Mammary microvascular endothelial cell (primary cell): ENCODE measurements around a stretch of chr13.

DNA sequence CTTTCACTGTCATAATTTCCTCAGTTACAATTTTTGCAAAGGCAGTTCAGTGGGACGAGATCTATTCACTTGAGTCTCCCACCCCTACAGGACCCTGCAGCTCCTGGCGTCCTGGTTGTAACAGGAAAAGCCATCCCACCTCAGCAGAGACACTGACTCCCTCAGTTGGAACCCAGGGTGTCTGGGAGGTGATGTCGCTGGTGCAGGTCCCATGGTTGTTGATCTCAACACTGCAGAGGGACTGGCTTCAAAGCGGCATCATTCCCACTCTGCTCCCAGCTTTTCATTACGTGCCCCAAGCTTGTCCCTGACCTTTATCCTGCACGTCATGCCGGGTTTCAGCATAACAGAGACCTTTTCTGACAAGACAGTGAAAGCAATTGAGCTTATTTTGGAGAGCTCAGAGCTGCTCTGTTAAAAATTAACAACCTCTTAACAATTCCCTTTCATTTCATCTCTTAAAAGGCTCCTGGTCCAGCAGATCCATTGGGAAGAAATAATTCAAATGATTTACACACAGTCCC lies 17.6 kb upstream of the COG3 start:
- RAMPAGE, long total RNA = no peak

GRCh38 chr13:45645293-45645609 lies 29.7 kb upstream of the ERICH6B start:
- RAMPAGE, long total RNA = no peak

- RAMPAGE, long total RNA = no peak
These were observed 67.2 kb downstream of the ZC3H13 start for GRCh38 chr13:45985175-45985868.

DNA sequence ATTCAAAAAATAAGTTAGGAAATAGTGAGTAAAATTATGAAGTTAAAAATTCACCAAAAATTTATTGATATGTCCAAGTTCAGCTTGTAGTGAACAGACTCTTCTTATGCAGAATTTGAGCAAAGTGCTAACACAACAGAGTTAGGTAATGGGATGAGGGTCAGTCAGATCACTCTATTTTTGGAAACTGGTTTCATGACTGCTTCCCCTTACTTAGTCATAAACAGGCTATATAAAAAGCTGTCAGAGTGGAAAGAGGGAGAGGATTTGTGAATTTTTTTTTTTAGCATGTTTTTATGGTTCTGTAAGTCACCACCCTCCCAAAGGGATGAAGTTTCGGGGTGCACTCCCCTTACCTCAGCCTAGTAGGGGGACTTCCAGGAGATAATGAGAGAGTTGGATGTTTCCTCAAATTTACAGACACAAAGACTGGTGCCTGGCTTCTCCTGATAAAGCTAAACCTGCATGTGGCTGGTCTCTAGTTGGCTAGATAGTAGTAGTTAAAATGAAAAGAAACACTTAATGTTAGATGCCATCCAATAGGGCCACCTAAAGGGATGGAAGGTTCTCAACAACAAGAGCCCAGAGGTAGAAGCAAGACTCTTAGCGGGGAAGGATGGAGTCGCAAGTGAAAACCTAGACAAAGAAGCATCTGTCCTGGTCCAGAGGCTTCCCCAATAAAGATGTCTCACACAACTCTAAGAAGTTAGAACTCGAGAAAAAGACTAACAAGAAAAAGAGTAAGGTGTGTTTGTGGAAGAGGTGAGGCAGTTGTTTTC lies 4.4 kb downstream of the CPB2 start:
- RAMPAGE, long total RNA = no peak

DNA sequence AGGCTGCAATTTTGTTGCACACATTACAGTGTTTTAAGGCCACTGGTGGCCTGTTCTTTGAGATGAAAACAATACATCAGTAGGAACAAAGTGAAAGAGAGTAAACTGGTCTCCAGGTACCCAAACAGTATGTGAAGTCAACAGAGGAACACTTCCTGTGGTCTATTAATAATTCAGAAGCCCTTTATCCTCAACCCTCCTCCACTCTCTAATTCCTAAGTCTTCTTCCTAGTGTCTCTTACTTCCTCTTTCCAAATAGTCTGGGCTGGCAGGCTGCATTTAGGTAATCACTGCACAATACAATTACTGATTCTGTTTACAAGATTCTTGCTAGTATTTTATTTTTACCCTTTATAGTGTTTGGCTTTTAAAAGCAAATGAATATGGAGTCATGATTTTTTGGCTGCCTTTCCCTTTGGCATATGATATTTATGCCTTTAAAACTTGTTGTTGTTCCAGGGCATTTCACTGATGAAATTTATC lies 2.8 kb downstream of the CPB2 start:
- RAMPAGE, long total RNA = no peak

DNA sequence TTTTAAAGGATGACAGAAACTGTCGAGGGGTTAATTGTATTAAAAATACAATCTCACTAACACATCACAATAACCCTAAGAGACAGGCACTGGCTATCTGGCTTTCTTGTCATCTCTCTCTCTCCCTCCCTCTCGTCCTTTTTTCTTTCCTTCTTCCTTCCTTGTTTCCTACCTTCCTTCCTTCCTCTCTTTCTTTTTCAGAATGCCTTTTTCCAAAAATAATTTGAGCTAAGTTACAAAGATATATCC lies 20.6 kb downstream of the LCP1 start:
- RAMPAGE, long total RNA = no peak

DNA sequence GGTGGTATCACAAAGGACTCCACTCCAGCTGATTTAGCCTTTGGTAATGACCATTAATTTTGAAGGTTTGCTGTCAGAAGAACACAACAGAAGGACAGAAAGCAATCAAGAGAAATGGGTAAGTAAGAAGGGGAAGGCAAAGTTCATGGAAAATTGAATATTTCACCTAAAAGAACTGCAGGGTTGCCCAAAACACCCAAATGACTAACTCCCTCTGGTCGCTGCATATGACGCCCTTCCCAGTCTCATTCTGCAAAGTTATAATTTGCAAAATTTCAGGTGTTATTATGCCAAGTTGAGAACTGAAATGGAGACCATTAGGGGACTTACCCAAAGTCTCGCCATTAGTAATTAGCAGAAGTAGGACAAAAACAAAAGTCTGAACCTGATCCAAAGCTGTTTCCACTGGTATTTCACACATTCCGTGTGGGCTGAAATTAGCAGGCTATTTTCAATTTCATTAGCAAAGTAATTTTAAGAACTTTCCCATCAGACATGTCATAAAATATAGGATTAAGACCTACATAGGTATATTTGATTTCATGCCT lies 6.9 kb downstream of the RUBCNL start:
- RAMPAGE, long total RNA = no peak

- RAMPAGE, long total RNA = no peak
These were observed 80.6 kb upstream of the RUBCNL start for GRCh38 chr13:46467511-46468279.

DNA sequence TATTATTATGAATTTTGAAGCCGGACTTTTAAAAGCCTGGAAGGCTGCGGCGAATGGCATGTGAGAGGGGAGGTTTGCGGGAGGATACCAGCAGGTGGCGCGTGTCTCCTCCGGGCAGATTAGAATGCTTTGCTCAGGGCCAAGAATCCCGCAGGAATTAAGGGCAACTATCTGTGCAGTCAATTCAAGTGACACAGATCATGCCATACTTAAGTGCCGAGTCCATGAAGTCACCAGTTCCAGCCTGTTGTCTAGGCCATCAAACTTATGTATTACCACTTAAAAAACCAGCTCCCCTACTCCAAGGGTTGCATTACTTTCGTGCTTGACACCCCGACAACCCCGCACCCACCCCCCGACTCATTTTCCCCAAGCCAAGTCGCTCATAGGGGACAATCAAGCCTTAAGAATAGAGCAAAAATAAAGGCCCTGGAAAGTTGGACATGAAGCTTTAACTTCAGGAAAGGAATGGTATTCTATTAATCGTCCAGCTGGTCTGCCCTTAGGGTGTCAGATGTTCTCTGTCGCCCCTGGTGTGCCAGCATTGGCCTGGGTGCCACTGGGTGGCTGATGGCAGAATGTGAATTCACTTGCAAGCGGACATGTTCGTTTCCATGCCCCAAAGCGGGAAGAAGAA lies 1.3 kb upstream of the LRCH1 start:
- RAMPAGE, long total RNA = no peak

DNA sequence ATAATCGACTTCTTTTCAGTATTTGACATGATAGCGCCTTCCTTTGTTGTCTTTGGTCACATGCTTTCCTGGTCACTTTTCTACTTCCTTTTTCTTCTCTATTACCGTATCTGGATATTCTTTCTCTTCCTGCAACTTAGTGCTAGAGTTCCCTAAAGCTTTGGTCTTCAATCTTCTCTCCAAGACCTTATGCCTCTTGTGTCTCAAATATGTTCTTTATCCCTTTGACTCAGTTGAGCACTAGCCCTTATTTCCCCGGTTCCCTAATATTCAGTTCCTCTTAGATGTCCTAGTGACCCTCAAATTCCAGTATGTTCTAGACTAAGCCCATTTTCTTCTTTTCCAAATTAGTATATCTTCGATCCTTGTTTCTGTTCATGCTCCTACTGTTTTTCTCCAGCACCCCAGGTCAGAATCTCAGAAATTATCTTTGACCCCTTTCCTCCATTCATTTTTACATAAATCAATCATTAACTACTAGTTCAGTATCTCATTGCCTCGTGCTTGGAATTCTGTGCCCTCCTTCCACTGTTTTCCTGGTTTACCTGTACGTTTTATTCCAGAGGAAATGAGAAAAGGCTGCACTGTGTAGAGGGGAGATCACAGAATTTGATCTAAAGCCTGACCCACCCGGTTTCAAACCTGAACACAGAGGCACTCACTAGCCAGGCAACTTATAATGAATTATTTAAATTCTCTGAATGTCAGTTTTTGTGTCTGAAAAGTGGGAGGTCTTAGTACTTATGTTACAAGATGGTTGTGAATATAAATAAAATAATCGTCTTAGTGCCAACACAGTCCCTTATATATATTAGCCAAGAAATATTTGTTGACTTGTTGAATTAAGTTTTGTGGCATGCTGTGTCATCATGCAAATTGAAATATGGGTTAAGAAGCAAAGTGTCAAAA lies 107.9 kb downstream of the LRCH1 start:
- RAMPAGE, long total RNA = no peak

DNA sequence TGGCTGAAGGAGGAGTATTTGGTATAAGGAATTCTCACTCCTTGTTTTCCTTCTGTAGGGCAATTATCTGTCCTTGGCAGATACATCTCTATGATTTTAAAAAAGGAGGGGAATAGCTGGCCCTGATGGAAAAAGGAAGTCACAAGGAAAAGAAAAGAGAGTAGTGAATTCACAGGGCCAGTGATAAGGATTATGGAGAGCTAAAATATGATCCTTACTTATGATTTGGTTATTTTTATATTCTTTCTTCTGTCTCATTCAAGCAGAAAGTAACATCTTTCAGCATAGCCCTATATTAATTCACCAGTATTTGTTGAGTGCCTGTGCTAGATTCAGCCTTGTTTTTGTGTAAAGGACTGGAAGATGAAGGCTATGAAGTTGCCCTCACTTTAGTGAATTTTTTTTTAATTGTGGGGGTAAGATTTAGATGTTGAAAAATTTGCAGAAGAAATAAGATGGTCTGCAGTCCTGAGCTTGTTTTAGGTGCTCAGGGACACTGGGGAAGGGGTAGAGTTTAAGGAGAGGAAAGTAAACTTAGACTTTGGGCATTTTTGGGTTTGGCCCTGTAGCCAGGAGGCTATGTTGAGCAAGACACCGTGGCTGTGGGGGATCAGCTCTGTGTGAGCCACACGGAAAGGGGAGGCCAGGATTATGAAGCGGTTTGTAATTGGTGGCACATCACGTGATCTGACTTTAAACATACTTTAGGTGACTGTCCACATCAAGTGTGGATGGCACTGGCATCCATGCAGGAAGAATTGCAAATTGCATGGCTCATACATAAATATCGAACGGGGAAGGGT lies 87.0 kb downstream of the ESD start:
- RAMPAGE, long total RNA = no peak

DNA sequence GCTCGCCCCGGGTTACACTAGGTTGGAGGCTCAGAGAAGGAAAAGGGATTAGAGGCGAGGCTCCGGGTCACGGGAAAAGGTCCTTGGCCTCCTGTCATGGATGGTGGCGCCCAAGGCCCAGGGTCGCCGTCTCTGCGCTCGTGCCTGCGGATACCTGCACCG lies 229 bp downstream of the ESD start:
- RAMPAGE, long total RNA = no peak

- RAMPAGE, long total RNA = no peak
These were observed 318.8 kb upstream of the HTR2A start for GRCh38 chr13:47215661-47216093.

DNA sequence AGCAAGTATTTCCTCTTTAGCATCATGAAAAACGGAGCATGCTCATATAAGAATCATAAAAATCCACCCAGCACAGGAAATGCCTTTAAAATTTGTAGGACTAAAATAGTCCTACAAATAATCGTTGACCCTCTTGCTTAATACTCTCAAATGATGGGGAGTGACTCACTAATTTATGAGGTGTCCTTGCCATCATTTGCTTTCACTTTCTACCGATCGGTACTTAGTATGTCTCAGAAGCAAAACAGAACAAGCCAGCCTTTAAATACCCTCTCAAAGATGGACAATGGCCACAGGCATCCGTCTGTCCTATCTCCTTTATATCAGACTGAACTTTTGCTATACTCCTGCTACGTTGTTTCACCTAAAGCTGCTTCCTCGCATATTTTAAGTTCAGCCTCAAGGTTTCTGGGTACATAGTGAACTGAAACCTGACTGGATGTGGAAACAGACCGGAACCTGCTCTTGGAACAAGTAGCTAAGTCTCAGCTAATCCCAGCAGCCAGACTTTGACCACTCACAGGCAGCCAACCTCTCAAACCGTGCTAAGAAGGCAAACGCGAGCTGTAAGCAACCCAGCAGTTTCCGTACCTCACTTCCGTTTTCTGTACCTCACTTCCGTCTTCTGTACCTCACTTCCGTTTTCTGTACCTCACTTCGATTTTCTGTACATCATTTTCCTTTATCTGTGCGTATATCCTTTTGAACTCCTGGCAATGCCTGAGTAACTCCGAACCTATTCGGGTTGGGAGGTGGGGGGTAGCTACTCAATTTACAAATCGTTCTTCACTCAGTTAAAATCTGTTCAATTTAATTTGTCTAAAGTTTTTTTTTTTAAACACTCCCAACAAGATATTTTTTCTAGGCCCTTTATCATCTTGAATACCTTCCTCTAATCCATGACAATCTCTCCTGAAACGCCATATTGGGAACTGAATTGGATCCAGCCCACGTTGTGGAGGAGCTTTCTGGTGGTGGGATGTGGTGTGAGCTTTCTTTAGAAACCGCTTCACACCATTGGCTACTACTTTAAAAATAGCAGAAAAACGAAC lies 96.9 kb downstream of the SUCLA2 start:
- RAMPAGE, long total RNA = no peak

DNA sequence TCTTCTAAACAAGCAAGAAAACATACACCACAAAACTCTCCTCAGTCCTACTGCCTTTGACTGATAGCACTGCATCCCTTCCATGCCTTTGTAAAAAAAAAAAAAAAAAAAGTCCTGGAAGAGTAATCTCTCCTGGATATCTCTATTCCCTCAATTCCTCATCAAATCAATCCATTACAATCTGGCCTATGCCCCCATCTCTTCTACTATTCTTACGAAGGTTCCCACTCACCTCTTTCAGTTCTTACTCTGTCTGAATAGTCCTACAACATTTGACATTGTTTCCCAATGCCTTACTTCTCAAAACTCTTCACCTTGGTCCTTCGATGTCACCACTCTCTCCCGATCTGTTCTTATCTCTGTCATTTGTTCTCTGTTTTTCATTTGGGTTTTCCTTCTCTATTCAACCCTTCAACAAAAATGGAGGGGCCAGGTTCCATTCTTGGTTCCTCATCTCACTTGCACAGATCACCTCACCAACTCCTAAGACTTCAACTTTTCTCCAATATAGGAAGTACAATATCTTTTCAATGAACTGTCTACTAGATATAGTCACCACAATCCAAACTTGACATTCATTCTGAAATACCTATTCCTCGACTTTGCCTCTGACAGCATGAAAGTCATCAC lies 49.1 kb downstream of the SUCLA2 start:
- RAMPAGE, long total RNA = no peak

DNA sequence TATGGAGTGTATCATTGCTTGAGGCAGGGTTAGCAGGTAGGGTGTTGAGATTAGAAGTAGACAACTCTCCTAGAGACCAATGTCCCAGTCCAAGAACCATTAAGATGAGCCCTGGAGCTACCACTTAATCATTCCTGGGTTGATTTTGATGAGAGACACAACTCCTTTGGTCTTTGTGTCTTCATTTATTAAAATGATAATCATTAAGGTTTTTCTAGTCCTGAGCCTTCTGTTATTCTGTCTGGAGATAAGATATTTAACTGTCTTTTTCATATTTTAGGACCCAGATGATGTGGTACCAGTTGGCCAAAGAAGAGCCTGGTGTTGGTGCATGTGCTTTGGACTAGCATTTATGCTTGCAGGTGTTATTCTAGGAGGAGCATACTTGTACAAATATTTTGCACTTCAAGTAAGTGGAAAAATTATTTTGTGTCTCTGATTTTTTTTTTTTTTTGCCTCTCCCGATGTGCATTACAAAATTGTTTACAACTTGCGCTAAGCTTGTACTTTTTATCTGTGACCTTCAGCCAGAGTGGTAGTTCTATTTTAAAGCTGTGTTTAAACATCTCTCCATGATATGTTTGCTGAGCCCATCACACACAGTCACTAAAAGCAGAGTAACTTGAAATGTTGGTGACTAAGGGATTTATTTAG lies 20.6 kb downstream of the ITM2B start:
- RAMPAGE, long total RNA = no peak

DNA sequence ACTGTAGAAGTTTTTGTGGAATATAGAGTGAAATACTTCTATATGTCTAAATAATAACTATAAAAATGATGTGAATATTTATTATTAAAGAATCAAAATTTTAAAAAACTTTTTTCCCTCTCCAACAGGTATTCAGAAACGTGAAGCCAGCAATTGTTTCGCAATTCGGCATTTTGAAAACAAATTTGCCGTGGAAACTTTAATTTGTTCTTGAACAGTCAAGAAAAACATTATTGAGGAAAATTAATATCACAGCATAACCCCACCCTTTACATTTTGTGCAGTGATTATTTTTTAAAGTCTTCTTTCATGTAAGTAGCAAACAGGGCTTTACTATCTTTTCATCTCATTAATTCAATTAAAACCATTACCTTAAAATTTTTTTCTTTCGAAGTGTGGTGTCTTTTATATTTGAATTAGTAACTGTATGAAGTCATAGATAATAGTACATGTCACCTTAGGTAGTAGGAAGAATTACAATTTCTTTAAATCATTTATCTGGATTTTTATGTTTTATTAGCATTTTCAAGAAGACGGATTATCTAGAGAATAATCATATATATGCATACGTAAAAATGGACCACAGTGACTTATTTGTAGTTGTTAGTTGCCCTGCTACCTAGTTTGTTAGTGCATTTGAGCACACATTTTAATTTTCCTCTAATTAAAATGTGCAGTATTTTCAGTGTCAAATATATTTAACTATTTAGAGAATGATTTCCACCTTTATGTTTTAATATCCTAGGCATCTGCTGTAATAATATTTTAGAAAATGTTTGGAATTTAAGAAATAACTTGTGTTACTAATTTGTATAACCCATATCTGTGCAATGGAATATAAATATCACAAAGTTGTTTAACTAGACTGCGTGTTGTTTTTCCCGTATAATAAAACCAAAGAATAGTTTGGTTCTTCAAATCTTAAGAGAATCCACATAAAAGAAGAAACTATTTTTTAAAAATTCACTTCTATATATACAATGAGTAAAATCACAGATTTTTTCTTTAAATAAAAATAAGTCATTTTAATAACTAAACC lies 28.3 kb downstream of the ITM2B start:
- RAMPAGE, long total RNA = no peak

- RAMPAGE, long total RNA = no peak
These were observed 685 bp downstream of the LPAR6 start for GRCh38 chr13:48412267-48412589.

DNA sequence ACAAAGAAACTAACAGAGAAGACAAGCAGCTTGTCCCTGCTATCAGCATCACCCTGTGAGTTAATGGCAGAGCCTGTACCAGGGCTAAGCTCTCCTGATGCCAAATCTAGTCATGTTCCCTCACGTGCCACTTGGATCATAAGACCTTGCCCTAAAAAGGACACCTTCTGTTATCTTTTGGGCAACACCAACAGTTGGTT lies 14.8 kb downstream of the RCBTB2 start:
- RAMPAGE, long total RNA = no peak

DNA sequence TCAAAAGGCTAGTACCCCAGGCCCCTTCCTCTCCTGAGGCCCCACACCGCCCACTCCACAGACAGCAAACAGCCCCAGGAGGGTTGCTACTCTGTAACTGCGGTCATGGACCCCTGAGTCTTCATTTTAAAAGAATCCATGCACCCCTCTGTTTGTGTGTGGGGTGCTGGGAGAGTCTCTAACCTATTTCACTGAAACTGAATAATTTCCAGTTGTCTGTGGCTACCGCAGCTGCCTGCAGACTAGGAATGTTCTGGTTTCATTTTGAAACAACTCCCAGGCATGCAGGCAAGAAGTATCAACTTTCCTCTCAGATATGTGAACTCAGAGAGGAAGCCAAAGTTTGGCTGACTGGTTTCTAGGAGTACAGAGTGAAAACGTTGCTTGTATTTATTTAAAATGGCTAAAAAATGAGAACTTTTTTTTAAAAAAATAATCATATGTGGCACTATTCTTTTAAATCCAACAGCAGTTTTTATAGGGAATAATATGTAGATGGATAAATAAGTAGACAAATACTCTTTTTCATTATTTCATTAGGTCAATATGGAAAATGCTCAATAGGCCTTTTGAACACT lies 38.7 kb upstream of the RCBTB2 start:
- RAMPAGE, long total RNA = no peak